ENCODE data around the gene BGLAP.

- PRO-cap, 2 experiments: no peak in any of the 2 experiments
- RAMPAGE, long total RNA, 4 experiments: no peak in any of the 4 experiments
Observed at GRCh38 chr1:156080186-156080677, 2.0 kb downstream of the MEX3A start.

DNA sequence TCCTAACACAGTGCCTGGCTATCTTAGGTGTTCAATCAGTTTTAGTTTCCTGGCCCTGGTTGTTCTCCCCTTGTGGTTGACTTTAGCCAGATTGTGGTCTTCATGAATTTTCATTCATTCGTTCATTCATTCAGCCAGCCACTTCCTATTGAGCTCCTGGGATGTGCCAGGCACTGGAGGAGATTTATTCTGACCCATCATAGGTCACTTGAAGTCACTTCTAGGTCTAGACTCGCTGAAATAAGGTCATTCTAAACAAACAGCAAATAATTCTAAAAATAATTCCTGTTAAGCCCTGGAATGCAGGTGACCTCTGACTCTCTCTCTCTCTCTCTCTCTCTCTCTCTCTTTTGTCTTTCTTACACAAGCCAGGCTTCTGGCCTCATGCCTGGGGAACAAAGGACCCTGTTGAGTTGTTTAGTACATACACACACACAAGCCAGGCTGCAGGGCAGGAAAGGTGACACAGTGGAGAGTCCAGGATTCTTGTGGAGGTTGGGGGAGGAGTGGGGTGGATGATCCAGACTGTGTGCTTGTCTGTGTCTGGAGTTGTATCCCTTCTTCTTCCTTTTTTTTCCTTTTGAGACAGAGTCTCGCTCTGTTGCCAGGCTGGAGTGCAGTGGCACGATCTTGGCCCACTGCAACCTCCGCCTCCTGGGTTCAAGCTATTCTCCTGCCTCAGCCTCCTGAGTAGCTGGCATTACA lies 4.0 kb upstream of the MEX3A start:
- PRO-cap, 2 experiments: no peak in any of the 2 experiments
- RAMPAGE, long total RNA, 4 experiments: no peak in any of the 4 experiments

- PRO-cap, 2 experiments: peak in 2 of 2 experiments; most common plus-strand start chr1:156123947 (in 1); most common minus-strand start chr1:156123815 (in 1)
- RAMPAGE, long total RNA, 4 experiments: no peak in any of the 4 experiments
Observed at GRCh38 chr1:156123591-156124342, 9.3 kb downstream of the LMNA start.

GRCh38 chr1:156128702-156129458 lies 14.4 kb downstream of the LMNA start:
- PRO-cap, 2 experiments: peak in 1 of 2 experiments; most common minus-strand start chr1:156128992 (in 1)
- RAMPAGE, long total RNA, 4 experiments: no peak in any of the 4 experiments

DNA sequence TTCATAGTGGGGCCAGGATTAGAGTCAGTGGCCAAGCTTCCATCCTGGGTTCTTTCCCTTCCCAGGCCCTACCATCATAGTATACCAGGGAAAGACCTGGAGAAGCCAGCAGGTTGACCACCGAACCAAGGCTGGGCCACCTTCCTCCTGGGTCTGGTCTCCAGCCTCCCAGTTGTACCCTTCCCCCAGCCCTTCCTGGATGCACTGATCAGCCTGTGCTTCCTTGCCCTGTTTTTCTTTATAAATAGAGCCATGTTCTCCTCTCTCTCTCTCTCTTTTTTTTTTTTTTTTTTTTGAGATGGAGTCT lies 18.0 kb downstream of the LMNA start:
- PRO-cap, 2 experiments: no peak in any of the 2 experiments
- RAMPAGE, long total RNA, 4 experiments: no peak in any of the 4 experiments

DNA sequence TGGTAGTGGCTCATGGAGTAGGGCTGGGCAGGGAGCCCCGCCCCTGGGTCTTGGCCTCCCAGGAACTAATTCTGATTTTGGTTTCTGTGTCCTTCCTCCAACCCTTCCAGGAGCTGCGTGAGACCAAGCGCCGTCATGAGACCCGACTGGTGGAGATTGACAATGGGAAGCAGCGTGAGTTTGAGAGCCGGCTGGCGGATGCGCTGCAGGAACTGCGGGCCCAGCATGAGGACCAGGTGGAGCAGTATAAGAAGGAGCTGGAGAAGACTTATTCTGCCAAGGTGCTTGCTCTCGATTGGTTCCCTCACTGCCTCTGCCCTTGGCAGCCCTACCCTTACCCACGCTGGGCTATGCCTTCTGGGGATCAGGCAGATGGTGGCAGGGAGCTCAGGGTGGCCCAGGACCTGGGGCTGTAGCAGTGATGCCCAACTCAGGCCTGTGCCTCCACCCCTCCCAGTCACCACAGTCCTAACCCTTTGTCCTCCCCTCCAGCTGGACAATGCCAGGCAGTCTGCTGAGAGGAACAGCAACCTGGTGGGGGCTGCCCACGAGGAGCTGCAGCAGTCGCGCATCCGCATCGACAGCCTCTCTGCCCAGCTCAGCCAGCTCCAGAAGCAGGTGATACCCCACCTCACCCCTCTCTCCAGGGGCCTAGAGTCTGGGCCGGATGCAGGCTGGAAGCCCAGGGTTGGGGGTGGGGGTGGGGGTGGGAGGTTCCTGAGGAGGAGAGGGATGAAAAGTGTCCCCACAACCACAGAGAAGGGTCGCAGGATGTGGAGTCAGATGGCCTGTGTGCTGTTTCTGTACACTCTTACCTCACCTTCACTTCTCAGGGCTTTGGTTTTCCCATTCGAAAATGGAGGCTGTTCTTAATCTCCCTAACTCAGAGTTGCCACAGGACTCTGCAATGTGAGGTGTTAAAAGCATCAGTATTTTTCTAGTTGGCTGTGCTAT lies 18.4 kb upstream of the SEMA4A start:
- PRO-cap, 2 experiments: no peak in any of the 2 experiments
- RAMPAGE, long total RNA, 4 experiments: no peak in any of the 4 experiments

- PRO-cap, 2 experiments: no peak in any of the 2 experiments
- RAMPAGE, long total RNA, 4 experiments: start-site peak on the plus strand in 2 of 4 experiments, at chr1:156210337-156210502 at its widest, 17 to 26 reads per replicate
Observed at GRCh38 chr1:156210126-156210740, 2.6 kb upstream of the PMF1 start.

GRCh38 chr1:156241976-156242365 lies at the start of gene BGLAP:
Gene BGLAP, plus strand, starts transcription at chr1:156242184.
- PRO-cap, 2 experiments: no peak in any of the 2 experiments
- RAMPAGE, long total RNA, 4 experiments: no peak in any of the 4 experiments

- PRO-cap, 2 experiments: no peak in any of the 2 experiments
- RAMPAGE, long total RNA, 4 experiments: no peak in any of the 4 experiments
Observed at GRCh38 chr1:156246922-156247297, 946 bp downstream of the PAQR6 start.

DNA sequence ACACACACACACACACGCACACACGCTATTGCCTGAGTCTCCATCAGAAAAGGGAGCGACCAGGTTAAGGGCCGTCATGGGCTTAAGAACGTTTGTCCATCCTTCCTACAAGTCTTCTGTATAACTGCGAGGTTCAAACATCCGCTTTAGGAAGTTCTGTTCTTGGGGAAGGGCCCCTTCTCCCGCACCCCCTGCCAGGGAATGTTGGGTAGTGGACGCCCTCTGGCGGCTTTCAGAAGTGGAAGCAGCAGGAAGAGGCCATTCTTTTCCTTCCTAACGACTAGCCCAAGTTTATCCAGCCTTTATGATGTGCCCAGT lies 748 bp upstream of the NES start:
- PRO-cap, 2 experiments: peak in 1 of 2 experiments; most common plus-strand start position 149 of the sequence (in 1); most common minus-strand start position 118 of the sequence (in 1)
- RAMPAGE, long total RNA, 4 experiments: no peak in any of the 4 experiments

DNA sequence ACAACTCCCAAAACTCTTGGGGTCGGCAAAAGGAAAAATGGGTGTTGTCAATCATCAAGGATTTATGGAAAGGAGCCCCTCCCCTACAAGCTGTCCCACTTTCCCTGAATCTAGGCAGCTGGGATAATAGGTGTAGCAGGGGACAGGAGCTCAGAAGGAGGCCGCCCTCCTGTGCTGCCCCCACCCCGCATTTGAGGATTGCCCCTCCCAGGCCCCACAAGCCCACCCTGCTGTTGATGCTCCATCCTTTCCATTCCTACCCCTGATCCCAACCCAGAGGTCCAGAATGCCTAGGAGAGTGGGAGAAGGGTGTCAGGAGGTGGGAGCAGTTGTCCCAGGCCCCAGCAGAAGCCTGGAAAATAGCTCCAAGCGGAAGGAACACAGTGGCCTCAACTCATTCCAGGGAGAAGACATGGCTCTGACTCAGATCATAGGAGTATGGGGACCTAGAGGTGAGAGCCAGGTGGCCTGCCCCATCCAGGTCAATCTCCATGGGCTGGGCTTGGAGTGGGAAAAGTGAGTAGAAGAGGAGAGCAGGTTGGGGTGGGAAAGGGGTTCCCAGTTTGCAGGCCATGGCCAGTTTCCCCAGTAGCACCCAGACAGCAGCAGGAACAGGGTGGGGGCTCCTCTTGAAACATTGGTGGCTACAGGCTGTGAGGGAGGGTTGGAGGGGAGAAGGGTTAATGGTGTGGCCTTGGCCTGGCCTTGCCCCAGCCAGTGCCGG lies 2.1 kb upstream of the MRPL24 start:
- PRO-cap, 2 experiments: no peak in any of the 2 experiments
- RAMPAGE, long total RNA, 4 experiments: no peak in any of the 4 experiments

GRCh38 chr1:156749011-156749624 lies 2.4 kb downstream of the HDGF start:
- PRO-cap, 2 experiments: peak in 2 of 2 experiments; most common plus-strand start chr1:156749064 (in 2)
- RAMPAGE, long total RNA, 4 experiments: no peak in any of the 4 experiments

DNA sequence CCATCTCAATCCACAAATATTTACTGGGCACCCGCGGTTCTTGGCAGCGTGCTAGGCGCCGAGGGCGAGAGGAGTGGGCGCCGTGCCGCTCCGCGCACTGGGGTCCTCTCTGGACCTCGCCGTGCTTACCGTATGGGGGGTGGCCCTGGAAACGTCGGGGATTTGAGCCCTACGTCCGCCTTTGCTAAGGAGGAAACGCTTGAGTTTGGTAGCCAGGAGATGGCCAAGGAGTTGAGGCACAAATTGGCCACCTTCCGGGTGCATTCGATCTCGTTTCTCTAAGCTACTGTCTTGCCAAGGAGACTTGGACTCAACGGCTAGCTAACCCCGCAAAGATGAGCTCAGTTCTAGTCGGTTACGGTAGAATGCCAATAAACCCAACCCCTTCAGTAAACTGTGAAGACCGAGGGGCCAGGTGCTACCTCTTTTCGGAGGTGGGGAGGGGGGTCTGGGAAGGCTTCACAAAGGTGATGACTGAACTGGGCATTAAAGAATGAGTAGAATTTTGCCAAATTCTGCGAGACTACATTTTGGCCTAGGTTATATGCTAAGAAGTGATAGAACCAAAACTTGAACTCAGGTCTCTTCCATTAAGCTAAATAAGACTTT lies 729 bp upstream of the HDGF start:
- PRO-cap, 2 experiments: no peak in any of the 2 experiments
- RAMPAGE, long total RNA, 4 experiments: start-site peak on the minus strand in 2 of 4 experiments, centred at positions 173 to 221 of the sequence, 12 to 61 reads per replicate

GRCh38 chr1:156789018-156789590 lies 21.8 kb downstream of the PRCC start:
- PRO-cap, 2 experiments: no peak in any of the 2 experiments
- RAMPAGE, long total RNA, 4 experiments: start-site peak on the plus strand in 2 of 4 experiments, at chr1:156789260-156789492 at its widest, 5 to 6 reads per replicate

- PRO-cap, 2 experiments: no peak in any of the 2 experiments
- RAMPAGE, long total RNA, 4 experiments: no peak in any of the 4 experiments
Observed at GRCh38 chr1:156801592-156802388, 14.9 kb downstream of the SH2D2A start.

- PRO-cap, 2 experiments: no peak in any of the 2 experiments
- RAMPAGE, long total RNA, 4 experiments: no peak in any of the 4 experiments
Observed at GRCh38 chr1:156802389-156802815, 14.2 kb downstream of the SH2D2A start.

DNA sequence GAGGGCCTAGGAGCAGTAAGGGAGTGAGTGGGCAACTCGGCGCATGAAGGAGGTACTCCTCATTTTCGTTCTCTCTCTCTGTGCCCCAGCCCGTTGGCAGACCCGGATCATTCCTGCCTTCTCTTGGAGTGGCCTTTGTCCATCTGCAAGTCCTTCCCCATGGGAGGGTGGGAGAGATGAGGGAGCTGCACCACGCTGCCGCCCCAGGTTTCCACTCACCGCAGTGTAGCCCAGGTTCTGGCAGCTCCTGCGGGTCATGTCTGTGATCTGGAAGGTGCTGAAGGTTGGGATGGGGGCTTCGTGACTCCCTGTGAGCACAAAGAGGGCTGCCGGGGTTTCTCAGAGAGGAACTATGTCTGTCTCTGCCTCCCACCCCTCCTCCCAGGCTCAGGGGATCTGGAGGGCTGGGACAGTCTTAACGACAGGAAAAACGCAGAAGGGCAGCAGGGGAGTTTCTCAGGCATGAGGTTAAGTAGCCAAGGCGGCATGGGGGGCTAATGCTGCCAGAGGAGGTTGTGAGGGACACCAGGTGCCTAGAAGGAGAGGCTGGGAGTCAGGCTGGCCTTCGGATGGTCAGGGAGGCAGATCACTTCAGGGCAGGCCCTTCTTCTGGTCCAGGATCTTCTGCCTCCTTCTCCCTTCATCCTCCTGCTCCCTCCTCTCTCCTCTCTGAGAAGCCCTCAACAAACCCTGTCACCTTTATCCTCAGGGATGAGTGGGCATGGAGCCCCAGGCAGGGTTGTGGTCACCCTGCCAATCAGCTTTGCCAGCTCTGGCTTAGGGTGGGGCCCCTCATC lies 663 bp downstream of the SH2D2A start:
- PRO-cap, 2 experiments: no peak in any of the 2 experiments
- RAMPAGE, long total RNA, 4 experiments: no peak in any of the 4 experiments

- PRO-cap, 2 experiments: no peak in any of the 2 experiments
- RAMPAGE, long total RNA, 4 experiments: no peak in any of the 4 experiments
Observed at GRCh38 chr1:156866526-156867012, 5.9 kb downstream of the NTRK1 start.

DNA sequence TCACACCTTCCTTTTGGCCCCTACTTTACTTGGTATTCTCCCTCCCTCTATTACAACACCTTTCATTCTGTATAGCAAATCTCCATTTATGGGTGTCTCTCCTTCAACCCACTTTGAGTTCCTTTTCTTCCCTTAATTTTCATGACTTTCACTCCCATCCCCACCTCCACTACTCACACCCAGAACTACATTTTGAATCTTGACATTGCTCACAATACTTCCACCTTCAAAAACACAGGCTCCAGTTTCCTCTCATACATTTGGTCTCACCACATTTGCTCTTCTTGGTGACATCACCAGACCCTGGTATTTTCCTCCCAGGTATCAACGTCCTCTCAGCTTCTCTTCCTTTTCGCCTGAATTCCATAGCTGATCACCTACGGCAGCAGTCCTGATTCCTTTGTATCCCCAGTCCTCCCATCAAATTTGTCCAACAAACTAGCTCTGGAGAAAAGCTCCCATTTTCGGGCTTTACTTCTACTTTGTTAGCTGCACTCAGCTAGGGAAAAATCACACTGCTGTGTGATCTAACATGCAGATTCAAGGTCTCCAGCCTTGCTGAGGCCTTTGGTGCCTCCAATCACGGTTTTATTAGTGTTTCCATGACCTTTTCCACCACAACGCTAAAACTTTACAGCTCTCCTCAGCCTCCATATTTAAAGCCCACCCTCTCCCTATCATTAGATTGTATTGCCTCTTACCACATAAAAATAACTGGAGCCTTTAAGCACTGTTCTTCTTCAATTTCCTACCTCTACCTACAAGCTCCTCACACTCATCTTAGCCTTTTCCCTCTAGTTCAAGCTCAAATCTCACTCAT lies 31.8 kb downstream of the ARHGEF11 start:
- PRO-cap, 2 experiments: no peak in any of the 2 experiments
- RAMPAGE, long total RNA, 4 experiments: no peak in any of the 4 experiments

DNA sequence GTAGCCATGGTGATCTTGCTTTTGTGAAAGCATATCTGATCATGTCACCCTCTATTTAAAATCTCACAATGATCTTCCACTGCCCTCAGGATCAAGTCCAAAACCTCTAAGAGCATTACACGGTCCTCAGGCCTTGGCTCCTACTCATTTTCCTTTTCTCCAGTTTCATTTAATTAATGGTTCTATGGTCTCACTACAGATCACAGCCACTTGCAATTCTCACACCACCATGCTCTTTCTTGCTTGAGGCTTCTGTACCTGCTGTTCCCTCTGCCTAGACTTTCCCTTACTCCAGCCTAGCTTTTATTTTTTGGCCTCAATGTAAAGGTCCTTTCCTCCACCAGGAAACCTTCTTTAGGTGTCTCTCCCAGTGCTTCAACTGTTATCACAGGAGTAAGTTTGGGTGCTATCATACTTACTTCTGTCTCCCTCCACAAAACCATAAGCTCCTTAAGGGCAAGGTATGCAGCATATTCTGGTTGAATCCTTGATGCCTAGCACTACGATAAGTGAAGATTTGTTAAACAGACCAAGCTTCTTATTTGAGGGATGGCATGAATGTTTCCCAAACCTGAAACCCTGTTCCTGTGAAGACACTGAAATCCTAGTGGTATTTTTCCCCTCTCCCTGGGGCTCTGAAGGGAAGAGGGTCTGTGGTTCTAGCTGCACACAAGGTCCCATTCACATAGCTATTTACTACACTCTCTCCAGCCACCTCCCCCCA lies 11.9 kb downstream of the ARHGEF11 start:
- PRO-cap, 2 experiments: no peak in any of the 2 experiments
- RAMPAGE, long total RNA, 4 experiments: no peak in any of the 4 experiments

All from upper lobe of left lung (tissue), 5 donors.